Placental pericyte (primary cell): ENCODE results near the genes FOXC2 and FOXL1.

DNA sequence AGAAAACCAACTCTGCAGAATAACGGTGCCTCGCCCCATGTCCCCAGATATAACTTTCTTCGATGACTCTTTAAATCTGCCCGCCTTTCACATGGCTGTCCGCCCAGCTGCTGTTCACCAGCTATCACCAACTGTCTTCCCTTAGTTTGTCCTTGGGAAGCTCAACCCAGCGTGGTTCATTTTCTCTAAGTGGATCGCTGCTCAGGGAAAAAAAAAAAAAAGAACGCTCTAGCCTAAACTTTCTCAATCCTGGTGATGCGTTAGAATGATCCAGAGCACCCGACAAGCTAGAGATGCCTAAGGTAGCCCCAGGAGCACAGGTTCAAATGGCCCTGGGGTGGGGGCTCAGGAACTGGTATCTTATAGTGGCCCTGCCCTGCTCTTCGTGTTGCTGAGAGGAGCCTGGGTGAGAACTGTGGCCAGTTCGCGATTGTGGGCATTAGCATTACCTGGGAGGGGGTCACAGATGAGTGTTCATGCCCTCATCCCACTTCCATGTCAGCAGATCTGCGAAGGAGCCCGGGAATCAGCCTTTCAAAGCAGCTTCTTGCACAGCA is 43.1 kb upstream of the FOXF1 start:
- CAGE, long polyA plus RNA: no peak

GRCh38 chr16:86501019-86501564 is 9.2 kb upstream of the FOXF1 start:
- CAGE, long polyA plus RNA: no peak

- CAGE, long polyA plus RNA: no peak
Observed at GRCh38 chr16:86511098-86512040, 1.0 kb downstream of the FOXF1 start.

DNA sequence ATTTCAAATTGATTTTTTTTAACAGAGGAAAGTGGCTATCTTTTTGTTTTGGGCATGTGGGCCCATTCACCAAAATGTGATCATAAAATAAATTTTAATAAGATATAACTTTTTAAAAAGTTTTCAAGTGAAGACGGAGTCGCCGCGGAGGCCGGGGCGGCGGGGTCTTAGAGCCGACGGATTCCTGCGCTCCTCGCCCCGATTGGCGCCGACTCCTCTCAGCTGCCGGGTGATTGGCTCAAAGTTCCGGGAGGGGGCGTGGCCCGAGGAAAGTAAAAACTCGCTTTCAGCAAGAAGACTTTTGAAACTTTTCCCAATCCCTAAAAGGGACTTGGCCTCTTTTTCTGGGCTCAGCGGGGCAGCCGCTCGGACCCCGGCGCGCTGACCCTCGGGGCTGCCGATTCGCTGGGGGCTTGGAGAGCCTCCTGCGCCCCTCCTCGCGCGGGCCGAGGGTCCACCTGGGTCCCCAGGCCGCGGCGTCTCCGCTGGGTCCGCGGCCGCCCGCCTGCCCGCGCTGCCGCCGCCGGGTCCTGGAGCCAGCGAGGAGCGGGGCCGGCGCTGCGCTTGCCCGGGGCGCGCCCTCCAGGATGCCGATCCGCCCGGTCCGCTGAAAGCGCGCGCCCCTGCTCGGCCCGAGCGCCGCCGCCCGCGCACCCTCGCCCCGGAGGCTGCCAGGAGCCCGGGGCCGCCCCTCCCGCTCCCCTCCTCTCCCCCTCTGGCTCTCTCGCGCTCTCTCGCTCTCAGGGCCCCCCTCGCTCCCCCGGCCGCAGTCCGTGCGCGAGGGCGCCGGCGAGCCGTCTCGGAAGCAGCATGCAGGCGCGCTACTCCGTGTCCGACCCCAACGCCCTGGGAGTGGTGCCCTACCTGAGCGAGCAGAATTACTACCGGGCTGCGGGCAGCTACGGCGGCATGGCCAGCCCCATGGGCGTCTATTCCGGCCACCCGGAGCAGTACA is at the start of gene FOXC2:
FOXC2 (plus strand) TSS at position 304 of the 955 bp plus-strand sequence.
- CAGE, long polyA plus RNA: no peak

GRCh38 chr16:86577981-86579019 is at the start of gene FOXL1:
TSS of gene FOXL1 (plus strand) at chr16:86578549.
- CAGE, long polyA plus RNA: no peak

GRCh38 chr16:86741231-86742177 is 163.2 kb downstream of the FOXL1 start:
- CAGE, long polyA plus RNA: no peak

DNA sequence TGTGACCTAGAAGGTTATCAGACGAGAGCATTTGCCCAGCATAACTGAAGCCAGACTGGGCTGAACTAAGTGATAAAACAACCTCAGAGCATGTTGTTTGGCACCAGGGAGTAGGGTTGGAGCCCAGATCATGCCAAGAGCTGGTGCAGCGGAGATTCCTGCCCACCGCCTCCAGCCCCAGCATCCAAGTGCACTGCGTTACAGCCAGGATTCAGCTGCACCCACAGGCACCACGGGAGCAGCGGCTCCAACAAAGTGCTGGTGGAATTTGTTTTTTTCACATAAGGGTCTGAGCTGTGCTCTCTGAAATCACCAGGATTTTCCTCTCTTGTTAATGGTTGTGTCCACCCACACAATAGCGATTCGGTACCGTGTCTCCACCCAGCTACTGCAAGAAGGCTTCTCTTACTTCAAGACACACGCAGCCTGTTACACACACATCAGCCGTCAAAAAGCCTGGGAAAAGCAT is 273.8 kb downstream of the C16orf95 start:
- CAGE, long polyA plus RNA: no peak

GRCh38 chr16:87053002-87053763 is 264.0 kb downstream of the C16orf95 start:
- CAGE, long polyA plus RNA: no peak

- CAGE, long polyA plus RNA: no peak
Observed at GRCh38 chr16:87240470-87241499, 76.4 kb downstream of the C16orf95 start.

GRCh38 chr16:87381039-87381860 is 2.3 kb downstream of the FBXO31 start:
- CAGE, long polyA plus RNA: no peak

GRCh38 chr16:87403314-87404565 is 11.6 kb downstream of the MAP1LC3B start:
- CAGE, long polyA plus RNA: no peak

- CAGE, long polyA plus RNA: no peak
Observed at GRCh38 chr16:87412241-87413417, 20.5 kb downstream of the MAP1LC3B start.

DNA sequence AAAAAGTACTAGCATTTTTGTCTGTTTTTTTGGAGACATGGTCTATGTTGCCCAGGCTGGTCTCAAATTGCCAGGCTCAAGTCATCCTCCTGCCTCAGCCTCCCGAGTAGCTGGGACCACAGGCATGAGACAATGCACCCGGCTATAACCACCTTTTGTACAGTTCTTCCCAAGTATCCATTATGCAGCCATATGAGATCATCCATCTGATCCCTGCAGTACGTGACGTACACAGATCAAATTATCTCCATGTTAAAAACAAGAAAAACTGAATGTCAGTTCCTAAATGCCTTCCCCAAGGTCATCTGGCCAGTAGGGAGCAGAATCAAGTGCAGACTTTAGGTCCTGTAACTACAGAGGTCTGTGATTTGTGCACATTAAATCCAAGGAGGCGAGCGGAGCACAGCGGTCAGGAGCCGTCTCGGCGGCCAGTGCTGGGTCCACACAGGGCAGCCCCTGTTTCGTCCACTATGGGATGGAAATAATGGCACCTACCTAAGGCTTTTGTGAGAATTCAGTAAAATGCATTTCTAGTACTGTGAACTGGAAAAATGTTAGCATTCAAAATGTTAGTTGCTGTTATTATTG is 23.7 kb downstream of the ZCCHC14 start:
- CAGE, long polyA plus RNA: no peak

DNA sequence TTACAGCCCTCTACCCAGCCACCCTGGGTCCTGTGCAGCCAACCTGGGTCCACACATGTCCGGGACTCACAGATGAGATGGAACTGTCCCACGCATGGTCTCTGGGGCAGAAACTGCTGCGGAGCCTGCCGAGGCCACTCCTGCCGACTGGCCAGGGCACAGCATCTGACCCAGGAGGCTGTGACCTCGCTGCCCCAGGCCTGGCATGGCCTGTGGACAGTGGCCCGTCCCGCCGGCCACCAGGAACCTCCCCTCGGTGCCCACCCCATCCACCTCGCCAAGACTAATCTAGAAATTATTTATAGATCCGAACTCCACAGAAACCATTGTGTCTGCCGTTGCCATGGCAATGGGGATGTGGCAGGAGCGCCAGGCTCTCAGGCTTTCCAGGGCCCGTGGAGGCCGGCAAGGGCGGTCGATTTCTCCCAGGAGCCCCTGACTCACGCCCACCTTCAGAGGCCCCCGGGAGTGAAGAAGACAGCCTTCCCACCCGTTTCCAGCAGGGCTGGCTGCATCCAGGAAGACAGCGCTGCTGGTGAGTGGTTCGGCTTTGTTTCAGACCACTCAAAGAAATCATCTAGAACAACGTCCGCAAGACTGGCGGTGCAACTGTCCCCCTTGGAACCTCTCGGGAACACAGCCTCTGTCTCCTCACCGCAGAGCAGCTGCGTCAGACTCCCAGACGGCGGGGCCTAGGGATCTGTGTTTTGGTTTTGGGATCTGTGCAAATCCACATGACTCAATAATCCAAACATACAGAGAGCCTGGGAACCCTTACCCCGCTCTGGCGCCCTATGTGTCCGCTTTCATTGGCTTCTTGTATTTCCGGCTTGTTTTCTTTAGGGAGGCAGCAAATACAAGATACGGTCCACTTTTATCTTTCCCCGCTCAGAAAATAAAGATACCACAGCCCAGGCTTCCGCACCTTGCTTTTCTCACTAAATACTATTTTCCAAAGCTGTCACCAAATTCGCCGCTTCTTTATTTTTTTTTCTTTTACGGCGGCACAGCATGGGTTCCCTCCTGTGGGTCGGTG is 48.5 kb upstream of the ZCCHC14 start:
- CAGE, long polyA plus RNA: no peak

DNA sequence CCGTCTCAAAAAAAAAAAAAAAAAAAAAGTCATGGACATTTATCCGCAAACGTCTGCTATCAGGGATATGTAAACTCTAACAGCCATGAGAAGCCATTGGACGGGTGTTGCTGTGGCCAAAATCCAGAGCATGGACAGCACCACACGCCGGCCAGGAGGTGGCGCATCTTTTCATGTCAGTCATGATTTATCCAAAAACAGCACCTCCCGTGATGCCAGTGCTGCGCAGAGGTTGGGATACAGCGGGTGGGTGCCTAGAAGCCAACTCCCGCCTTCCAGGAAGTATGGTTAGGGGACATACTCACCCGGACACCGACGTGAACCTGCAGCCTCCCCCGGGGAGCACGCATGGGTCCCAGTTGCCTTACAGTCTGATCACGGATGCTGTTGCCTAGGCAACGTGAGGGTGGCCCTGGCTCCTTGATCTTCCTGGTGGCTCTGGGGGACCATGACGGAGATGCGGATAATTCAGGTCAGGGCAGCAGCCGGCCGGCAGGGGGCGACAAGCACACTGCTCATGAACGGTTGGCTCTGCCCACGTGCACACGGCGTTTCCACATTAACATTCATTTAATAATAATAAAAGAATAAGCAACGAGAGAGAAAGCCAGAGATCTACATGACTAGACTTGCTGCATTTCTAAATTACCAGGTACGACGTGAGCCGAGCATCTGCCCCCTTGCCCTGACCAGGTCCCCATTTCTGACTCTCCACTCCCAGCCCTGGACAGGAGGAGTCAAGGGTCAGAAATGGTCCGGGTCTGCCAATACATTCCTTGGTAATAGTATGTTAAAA is 12.0 kb upstream of the KLHDC4 start:
- CAGE, long polyA plus RNA: no peak

DNA sequence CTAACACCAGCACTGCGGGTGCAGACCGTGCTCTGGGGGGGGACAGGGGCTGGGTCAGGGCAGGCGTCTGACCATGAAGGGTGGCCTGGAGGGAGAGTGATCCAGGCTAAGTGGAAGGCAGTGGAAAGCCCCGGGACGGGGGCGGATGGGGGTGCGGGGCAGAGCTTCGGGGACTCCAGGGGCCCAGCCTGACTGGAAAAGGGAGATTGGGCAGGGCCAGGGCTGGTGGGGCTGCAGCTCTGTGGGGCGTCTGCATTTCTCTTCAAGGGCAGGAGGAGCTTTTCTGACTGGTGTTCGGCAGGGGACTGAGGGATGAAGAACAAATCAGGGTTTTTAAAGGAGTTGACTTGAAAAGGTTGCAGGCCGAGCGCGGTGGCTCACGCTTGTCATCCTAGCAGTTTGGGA is 42.2 kb downstream of the SLC7A5 start:
- CAGE, long polyA plus RNA: no peak

DNA sequence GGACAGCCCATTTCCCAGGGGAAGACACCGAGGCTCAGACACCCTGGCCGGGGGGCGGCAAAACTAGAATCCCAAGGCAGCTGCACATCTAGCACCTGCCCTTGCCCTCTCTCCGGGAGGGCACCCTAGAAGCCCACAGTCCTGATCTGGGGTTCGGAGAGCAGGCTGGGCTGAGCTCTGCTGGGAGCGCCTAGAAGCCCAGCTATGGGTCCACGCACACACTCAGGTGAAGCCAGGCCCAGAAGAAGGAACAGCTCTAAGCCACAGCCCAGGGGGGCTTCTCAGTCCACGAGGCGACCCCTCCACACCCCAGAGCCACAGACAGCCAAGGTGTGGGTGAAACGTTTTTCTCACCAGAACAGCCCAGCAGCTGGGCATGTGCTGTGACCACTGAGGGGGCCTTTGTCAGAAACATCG is 22.4 kb downstream of the SLC7A5 start:
- CAGE, long polyA plus RNA: no peak

DNA sequence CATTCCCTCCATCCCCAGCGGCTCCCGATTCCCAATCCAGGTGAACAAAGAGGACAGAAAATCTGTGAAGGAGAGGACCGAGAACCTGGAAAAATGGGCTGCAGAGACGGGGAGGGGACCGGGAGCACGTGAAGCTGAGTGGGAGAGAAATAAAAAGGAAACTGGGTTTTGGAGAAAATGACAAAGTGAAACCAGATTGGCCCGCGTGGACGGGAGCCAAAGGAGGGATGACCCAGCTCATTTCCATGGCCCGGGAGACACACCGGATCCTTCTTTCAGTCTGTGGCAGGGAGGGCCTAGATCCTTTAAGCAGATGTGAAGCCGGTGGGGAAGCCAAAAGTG is 17.6 kb downstream of the CA5A start:
- CAGE, long polyA plus RNA: no peak

DNA sequence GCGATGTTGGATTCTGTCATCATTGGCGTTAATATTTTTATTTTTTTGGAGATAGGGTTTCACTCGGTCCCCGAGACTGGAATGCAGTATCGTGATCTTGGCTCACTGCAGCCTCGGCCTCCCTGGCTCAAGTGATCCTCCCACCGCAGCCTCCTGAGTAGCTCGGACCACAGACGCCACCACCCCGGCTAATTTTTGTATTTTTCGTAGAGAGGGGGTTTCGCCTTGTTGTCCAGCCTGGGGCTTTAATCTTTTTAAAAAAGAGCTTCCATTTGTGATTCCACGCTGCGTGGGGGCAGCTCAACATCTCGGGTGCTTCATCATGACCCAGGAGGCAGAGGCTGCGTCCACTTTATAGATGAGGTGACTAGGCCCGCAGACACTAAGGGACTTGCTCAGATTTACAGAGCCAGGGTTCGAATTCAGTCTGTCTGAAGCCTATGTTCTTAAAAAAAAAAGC is 1.5 kb downstream of the BANP start:
- CAGE, long polyA plus RNA: no peak

- CAGE, long polyA plus RNA: no peak
Observed at GRCh38 chr16:88091890-88092362, 140.7 kb downstream of the BANP start.